Natural killer cell (primary cell): Measurements from ENCODE around the genes KRTAP5-2, KRTAP5-6 and TNNT3.

DNA sequence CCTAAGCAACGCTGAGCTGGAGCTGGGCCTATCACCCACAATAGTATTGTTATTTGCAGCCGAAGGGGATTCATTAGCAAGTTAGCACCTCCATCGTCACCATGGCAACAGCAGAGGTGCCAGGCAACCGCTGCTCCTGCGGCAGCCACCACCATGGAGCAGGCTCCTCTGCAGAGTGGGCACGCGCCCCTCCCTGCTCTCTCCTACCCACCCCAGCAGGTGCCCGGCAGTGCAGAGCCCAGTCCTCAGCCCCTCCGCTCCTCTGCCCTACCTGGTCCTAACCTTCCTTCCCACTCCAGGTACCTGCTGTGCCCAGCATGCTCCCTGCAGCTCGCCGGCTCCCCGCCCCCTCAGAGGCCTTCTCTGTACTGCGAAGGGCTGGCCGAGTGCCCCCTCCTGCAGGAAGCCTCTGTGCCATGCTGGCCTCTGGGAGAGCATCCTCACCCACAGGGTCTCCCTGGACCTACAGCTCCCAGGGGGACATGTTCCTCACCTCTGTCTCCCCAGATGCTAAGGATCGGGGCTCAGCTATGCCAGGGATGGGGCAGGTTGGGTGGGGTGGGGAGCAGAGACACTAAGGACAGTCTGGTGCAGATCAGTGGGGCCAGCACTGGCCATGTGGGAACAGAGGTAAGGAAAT lies 3.5 kb downstream of the DUSP8 start:
- PRO-cap, result no peak

GRCh38 chr11:1585000-1585261 lies 152 bp downstream of the KRTAP5-1 start:
- PRO-cap, result no peak

- PRO-cap, result no peak
Observed at GRCh38 chr11:1589082-1589644, 4.1 kb upstream of the KRTAP5-1 start.

DNA sequence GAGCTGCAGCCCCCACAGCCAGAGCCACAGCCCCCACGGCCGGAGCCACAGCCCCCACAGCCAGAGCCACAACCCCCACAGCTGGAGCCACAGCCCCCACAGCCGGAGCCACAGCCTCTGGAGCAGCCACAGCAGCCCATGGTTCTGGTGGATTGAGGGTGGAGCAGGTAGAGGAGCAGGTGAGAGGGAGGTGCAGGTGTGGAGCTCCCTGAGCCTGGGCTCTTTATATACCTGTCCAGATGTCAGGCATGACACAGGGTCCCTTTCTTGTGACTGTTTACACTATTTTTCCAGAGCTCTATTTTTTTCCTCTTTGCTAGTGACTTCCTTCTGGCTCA lies at the start of gene KRTAP5-2:
TSS of gene KRTAP5-2 (minus strand) at position 184 of the 338 bp plus-strand sequence.
- PRO-cap, result no peak

- PRO-cap, result no peak
Observed at GRCh38 chr11:1652690-1653606, 23.4 kb downstream of the KRTAP5-5 start.

- PRO-cap, result no peak
Observed at GRCh38 chr11:1662550-1663406, 33.2 kb downstream of the KRTAP5-5 start.

DNA sequence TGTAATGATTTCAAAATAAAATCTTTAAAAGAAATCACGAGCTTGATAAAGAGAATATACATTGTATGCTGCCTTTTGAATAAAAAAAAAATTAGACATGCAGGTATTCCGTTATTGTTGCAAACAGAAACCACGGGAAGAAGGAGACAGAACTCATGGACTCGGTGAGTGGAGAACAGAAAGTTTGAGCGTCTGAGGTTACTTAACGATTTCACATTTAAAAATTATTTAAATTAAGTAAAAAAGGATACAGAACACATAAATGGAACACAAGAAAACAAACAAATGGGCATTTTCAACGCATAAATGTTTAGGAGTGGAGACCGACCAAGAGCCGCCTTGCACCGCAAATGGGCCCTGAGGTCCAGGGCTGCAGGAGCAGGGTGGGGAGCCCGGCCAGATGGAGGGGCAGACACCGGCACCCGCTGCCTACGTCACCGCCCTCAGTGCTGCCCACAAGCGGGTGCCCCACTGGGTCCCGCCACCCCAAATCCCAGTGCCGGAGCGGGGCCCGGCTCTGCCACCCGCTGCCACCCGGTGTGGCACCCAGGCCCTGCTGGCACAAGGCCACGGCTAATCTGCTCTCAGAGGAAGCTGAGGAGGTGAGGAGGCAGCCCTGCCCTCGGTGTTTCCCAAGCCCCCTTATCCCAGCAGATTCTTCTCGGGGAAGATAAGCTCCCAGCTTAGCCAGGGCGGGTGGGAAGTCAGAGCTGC lies 13.9 kb upstream of the KRTAP5-6 start:
- PRO-cap, result no peak

- PRO-cap, result no peak
Observed at GRCh38 chr11:1696913-1697339, at the start of gene KRTAP5-6. KRTAP5-6 (plus strand) TSS chr11:1697195.

GRCh38 chr11:1747079-1747684 lies 3.2 kb downstream of the IFITM10 start:
- PRO-cap, result no peak

DNA sequence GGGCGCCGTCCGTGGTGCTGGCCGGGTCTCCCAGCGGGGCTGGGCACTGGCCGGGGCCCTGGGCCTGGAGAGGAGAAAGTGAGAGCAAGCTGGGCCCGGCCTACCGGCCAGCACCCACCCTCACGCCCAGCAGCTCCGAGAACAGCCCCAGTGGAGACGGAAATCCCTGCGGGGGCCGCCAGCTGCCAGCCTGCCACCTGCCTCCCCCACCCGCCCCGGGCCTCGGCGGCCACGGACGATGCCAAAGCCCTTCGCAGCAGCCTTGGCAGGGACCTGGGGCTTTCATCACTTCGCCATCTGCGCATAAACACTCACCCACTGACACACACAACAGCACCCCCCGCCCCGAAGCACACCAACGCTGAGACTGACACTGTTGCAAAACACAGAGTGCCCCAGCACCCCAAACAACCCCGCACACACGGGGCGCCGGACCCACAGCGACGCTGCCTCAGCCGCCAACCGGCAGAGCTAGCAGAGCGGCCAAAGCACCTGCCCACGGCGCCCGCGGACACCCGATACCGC lies 2.3 kb downstream of the IFITM10 start:
- PRO-cap, result no peak

DNA sequence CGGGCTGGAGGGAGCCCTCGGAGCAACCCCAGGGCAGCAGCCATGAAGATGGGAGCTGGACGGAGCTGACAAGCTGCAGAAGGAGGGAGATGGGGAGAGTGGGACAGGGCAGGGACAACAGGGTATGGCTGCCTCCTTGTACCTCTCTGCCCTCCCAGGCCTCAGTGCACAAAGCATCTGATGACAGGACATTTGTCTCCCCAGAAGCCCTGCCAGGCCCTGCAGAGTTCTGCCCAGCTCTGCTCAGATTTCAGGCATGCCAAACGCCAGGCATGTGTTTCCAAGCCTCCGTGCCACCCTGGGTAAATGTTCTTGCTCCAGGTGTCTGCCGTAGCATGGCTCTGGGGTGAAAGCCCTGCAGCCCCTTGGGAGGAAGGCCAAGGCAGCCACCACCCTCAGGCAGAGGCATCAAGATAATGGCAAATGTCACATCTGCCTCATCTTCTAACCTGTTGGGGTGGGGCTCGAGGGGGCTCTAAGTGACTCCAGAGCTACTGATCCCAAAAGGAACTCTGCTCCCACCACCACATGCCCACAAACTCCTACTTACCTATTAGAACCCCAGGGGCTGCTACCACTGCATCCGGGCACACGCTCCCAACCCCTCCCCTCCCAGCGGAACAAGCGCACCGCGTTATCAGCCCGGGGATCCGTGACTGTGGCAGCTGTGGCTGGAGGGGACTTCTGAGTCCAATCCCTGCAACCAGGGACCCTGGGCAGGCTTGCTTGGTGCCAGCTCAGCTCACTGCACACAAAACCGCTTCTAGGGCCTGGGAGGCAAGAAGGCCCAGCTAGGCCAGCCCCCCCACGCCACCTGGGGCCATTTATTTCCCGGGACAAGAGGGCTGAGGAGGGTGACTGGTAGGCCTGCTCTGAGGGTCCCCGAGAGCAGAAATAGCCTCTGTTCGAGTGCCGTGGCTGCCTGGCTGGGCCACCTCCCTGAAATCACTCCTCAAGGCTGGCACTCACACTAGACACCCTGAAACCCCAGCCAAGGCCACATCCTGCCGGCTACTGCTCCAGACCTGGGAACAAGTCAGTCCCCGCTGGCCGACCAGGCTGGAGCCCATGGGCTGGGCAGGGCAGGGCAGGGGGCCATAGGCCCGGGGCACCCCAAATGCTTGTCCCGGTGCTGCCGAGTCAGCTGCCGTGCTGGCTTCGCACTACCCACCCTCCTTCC lies 1.5 kb upstream of the IFITM10 start:
- PRO-cap, result no peak

GRCh38 chr11:1755503-1756202 lies 5.3 kb upstream of the IFITM10 start:
- PRO-cap, result no peak

GRCh38 chr11:1781822-1782538 lies 18.3 kb upstream of the CTSD start:
- PRO-cap, result no peak

GRCh38 chr11:1830590-1831159 lies 4.1 kb upstream of the SYT8 start:
- PRO-cap, result no peak

DNA sequence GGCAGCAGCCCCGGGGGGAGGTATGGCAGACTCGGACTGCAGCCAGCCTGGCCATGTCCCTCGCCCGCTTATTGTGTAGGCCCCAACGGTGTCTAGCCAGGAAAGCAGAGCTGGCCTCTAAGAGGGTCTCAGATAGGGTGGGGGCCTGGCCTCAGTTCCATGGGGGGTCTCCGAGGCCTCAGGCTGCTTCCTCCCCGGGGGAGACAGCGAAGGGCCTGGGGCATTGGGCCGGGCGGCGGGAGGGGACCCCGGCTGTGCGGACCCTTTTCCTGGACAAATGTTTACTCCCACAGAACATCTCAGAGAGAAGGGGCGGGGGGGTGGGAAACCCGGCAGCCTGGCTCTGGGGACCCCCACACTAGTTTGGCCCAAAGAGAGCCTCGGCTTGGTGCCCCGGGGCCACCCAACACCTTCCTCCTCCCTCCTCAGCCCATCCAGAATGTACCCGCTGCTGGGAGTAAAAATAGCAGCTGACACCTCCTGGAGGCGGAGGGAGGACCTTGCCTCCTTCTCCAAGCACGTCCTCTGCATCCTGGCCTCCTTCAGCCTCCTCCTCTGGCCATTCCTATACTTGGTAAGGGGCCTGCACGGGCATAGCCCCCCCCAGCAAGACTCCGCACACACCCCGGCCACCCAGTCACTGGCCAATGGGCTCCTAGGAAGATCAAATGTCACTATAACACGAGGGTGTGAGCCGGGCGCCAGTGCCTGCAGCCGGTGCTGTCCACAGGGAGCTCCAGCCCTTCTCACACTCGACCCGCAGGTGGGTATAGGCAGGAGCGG lies at the start of gene TNNT3:
TSS of gene TNNT3 (plus strand) at position 704 of the 783 bp plus-strand sequence.
- PRO-cap, result no peak

DNA sequence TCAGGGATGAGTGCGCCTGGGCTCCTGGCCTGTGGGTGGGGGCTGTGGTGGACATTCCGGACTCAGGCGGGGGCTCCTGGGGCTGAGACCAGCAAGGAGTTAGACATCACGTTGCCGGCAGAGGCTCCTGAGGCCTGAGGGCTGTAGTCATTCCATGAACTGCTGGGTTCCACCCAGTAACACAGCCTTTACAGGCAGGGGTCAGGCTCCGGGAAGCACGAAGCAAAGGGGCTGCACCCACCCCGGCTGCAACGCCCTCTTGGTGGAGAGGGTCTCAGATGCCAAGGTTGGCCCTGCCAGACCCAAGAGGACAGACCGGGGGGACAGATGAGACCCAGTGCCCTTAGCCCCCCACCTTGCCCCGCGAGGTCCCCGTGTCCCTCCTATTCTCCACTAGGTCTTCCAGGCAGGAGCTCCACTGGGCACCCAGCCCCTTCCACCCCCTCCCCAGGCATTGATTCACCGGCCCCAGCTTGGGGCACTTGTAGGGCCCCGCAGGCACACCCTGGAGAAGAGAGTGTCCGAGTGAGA lies 9.0 kb downstream of the TNNT3 start:
- PRO-cap, result no peak

- PRO-cap, result no peak
Observed at GRCh38 chr11:1943631-1944267, 3.4 kb upstream of the MRPL23 start.

- PRO-cap, result no peak
Observed at GRCh38 chr11:2128840-2129493, 10.2 kb downstream of the IGF2 start.

GRCh38 chr11:2131516-2132433 lies 7.4 kb downstream of the IGF2 start:
- PRO-cap, result no peak

- PRO-cap, result no peak
Observed at GRCh38 chr11:2137584-2138076, 1.6 kb downstream of the IGF2 start.